Epidermal melanocyte (primary cell): Measurements from ENCODE around the genes GDF7 and APOB.

- RRBS = no CpG with 5 or more reads among the region's 13 CpGs
Observed at GRCh38 chr2:20247693-20248207, 22.8 kb upstream of the SDC1 start.

DNA sequence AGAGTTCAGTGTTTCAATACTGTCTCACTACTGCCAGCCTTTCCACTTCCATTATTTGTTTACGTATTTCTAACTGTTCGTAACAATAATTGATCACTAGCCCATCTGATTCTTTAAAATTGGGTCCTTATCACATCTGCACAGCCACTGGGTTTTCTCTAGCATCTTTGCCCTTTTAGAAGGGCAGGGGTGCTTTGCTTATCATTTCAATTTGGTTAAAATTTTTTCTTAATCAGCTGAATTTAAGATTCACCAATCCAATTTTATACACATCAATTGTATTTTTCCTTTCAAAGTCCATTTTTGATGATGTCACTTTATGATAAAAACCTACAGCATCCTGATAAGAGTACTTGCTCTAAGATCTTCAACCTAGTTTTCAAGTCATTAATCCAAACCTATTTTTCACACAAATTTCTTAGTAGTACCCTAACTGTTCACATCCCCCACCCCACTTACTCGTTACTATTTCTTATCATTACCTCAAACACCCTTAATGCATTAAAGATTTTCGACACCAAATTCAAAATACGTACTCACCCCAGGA lies 40.5 kb upstream of the SDC1 start:
- RRBS = no CpG with 5 or more reads among the region's 5 CpGs

DNA sequence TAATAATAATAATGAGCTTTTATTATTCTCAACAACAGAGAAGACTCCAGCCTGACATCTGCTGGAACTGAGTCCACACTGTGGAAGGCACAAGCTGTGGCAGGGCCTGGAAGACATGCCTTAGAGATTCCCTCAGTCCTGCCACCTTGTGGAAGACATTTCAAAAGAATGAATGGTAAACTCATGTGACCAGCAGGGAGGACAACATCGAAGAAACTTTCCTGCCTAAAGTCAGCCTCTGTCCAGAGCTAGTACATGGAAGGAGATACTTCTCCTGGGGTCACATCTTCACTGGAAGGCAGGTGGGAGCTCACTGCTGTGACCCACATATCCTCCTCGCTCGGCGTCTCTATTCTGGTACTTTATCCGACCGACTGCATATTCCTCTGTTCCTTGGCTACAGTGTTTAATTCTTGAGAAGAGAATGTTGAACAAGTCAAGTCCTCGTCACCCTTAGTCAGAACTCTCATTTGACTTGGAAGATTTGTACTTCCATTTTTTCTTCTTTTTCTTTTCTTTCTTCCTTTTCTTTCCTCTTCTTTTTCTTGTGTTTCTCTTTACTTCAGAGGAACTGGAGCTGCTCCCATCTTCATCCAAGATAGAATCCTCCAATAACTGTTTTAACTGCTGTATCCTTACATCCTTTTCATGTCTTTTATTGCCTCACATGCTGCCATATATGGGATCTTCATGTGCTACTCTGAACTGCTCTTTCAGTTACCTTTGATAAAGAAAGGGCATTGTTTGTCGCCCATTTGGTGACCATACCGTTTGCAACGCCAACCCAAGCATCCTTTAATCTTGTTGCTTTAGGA lies 59.4 kb downstream of the PUM2 start:
- RRBS = no CpG with 5 or more reads among the region's 10 CpGs

DNA sequence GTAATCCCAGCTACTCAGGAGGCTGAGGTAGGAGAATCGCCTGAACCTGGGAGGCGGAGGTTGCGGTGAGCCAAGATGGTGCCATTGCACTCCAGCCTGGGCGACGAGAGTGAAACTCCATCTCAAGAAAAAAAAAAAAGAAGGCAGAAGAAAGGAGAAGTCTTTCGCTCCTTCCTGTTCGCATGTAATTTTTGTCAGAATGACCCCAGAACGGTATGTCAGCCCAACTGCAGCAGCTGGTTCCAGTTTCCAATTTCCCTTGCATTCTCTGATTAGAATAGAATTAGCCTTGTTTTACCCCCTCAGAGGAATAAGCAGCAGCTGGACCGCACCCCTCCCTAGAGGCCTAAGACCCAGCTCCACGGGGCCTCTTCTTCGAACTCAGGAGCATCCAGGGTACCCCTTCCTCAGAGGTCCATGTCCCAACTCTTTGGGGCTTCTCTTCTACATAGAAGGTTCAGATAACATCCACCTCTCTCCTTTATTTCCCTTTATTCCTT lies 7.0 kb upstream of the PUM2 start:
- RRBS = no CpG with 5 or more reads among the region's 11 CpGs

DNA sequence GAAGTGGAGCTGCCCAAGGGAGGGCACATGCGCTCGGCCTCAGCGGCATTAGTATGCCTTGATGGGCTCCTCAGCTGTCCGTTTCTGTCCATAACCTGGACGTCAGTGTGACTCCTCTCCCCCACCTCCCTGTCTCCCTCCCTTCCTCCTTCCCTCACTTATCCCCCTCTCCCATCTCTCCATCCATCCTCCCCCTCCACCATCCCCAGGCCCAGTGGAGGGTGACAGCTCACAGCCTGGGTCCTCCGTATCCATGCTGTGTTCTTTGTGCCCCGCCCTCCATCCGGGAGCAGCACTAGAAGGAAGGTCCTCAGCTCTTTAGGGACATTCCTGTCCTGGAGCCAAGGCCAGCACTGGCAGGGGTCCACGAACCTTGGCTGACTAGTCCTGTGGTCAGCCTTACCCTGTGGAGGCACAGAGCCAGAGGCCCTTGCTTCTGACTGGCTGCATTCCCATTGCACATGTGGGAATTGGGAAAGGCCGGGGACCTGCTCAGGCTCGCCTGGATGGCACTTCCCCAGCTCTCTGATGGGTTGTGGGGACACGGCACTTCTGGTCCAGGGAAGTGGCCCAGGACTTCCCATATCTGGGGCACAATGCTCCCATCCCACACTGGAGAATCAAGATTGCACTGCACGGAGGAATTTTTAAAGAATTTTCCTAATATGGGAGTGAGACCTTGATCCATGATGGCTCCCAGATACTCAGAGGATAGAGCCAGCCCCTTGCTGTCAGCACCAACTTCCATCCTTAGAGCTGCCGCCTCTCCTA lies 24.9 kb upstream of the RHOB start:
- RRBS = no CpG with 5 or more reads among the region's 14 CpGs

DNA sequence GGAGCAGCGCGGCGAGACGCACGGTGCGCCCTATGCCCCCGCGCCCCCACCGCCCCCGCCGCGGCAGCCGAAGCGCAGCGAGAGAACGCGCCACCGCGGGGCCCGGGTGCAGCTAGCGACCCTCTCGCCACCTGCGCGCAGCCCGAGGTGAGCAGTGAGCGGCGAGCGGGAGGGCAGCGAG lies 259 bp downstream of the RHOB start:
- RRBS = under 1% methylated on average over 18 of the region's 29 CpGs

DNA sequence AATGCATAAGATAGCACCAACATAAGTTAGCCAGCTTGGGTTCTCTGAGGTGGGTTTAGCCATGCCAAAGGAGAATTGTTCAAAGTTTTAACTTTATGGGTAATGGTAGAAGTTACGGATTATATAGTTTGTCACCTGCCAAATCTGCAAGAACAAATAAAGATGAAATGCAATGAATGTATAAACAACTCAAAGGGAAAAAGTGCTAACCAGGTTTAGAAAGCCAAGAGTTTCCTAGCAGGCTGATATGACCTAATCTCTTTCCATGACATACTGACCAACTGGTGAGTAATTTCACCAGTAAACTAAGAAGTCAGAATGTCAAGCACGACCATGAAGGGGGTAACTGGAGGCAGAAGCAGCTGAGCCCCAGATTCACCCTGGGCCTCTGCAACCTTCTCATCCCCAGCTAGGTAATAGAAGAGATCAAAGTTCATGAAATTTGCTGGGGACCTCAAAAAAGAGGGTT lies 10.1 kb downstream of the RHOB start:
- RRBS = no CpG with 5 or more reads among the region's 2 CpGs

GRCh38 chr2:20458720-20459203 lies 11.9 kb downstream of the RHOB start:
- RRBS = no CpG with 5 or more reads among the region's 2 CpGs

DNA sequence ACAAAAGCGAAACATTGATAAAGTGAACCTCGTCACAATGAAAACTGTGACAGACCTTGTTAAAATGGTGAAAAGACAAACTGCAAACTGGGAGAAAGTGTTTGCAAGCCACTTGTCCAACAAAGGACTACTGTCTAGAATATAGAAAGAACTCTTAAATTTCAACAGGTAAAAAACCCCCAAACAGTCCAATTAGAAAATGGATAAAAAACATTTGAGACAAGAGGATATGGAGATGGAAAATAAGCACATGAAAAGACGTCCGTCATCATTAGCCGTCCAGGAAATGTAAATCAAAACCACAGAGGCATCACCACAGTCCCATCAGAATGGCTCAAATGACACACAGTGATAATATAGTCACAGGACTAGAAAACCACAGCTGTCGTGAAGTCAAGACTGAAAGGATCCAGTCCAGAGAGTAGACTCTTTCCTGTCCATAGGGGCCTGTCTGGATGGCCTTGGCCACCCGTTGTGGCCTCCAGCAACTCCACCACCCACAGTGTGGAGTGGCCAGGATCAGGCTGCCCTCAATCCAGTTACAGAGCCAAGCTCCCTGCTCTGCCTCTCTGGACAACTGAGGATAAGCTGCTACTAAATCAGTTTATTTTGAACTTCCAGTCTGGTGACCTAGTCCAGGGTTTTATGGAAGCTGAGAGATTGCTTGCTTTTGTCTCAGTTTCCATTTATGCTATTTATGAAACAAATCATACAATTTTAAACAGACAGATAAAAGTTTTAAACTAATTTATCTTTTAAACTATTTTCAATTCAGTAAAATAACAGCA lies 60.3 kb downstream of the RHOB start:
- RRBS = no CpG with 5 or more reads among the region's 7 CpGs

GRCh38 chr2:20539178-20539831 lies 92.4 kb downstream of the RHOB start:
- RRBS = no CpG with 5 or more reads among the region's 4 CpGs

- RRBS = no CpG with 5 or more reads among the region's 6 CpGs
Observed at GRCh38 chr2:20586210-20586719, 64.6 kb downstream of the HS1BP3 start.

- RRBS = no CpG with 5 or more reads among the region's 8 CpGs
Observed at GRCh38 chr2:20604445-20605333, 46.2 kb downstream of the HS1BP3 start.

DNA sequence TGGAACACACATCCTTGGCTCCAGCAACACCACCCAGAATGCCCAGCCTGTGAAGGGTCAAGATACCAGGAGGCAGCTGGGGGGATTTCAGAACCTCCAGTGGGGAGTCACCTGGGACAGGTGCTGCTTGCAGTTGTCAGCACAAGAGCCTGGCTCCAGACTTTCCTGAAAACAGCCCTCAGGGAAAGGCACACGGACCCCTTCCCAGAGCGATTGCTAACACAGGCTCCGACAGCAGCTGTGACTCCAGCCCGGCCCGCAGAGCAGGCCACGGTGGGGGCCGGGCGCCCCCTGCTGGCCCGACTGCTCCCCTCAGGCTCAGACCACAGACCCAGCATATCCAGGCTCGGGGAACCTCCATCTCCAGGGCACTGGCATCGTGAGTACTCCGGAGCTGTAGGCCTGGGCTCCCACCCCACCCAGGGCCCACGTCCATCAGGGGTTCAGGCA lies 8.6 kb downstream of the HS1BP3 start:
- RRBS = 0% methylated on average over 5 of the region's 13 CpGs

DNA sequence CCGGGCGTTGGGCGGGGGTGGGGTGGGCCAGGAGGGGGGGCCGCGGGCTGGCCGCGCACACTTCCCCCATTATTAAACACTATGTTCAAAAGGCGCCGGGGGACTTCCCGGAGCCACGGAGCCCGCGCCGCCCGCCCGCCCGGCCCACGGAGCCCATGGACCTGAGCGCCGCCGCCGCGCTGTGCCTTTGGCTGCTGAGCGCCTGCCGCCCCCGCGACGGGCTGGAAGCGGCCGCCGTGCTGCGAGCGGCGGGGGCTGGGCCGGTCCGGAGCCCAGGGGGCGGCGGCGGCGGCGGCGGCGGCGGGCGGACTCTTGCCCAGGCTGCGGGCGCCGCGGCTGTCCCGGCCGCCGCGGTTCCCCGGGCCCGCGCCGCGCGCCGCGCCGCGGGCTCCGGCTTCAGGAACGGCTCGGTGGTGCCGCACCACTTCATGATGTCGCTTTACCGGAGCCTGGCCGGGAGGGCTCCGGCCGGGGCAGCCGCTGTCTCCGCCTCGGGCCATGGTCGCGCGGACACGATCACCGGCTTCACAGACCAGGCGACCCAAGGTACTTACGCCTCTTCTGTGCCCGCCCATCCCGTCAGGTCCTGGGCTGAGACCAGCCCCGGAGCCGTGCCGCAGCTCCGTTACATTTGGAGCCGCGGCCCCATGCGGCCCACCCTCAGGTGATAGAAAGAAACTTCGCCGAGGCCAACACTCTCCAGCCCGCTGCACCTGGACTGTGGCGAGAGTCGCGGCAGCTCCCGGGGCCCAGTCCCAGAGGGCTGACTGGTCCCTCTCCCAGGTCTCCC lies at the start of gene GDF7:
GDF7 (plus strand) TSS at position 60 of the 790 bp plus-strand sequence.
- RRBS = 10% methylated on average over 30 of the region's 98 CpGs

DNA sequence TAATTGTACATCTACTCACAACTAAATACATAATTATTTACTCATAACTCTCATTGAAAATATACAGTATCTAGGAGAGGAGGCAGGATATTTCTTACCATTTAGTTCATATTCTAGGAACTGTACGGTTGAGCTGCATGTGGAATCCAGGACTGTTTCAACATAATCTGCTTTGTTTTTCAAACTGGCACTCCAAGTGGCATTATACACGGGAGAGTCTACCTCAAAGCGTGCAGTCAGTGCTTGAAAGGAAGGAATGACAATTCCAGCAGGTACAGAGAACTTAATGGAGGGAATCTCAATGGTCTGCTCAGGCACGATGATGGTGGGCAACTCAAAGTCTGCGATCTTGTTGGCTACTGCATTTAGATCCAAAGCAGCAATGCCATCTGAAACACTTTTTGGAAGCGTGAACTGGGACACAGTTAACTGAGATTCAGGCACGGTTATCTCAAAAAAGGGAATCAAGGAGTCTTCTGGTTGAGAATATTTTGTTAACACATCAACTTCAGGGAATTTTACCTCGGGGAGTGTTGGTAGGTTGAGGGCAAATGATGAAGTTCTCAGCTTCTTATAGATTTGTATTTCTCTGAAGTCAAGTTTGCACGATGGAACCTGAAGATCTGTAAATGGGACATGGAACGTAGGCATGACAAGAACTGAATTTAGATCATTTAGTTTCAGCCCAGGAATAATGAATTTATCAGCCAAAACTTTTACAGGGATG lies 38.7 kb downstream of the APOB start:
- RRBS = no CpG with 5 or more reads among the region's 10 CpGs

DNA sequence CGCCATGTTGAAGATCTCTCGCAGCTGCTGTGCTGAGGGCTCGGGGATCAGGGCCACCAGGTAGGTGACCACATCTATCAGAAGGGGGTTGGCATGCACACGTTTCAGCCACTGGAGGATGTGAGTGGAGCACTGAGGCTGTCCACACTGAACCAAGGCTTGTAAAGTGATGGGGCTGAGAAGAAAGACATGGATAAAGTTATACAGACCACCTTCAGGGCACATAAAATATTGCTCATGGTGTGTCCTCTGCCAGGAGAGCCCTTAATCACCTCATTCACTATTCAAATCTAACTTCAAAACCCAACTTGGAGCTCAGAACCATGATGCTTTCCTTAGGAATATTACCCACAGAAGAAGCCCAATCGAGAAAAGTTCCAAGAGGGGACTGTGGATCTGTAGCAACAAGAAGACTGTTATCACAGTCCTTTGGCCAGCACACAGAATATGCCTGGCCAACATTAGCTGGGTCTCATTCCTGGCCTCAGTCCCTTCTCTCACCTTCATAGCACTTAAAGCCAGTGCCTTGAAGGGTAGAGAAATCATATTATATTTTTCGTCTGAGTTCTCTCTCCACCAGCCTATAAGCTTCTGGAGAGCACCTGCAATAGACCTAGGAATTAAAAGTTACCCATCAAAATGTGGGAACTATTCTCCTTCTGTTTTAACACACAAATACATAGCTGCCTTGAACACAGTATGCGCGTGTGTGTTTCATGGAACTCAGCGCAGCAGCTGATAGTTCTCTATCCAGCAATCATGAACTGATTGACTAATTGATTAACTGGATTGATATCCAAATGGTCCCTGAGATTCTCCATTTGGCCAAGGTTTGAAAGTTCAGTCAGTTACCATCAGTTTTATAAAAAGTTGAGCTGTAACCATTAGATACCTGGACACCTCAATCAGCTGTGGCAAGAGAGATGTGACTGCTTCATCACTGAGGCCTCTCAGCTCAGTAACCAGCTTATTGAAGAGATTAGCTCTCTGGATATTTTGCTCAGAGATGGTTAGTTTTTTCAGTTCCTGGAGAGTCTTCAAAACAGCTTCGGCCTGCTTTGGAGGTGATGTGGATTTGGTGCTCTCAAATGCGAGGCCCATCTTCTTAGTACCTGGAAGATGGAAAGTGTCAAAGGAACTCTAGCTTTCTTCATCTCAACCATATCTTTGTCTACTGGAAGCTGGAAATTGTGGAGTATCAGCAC lies 11.1 kb downstream of the APOB start:
- RRBS = no CpG with 5 or more reads among the region's 11 CpGs

DNA sequence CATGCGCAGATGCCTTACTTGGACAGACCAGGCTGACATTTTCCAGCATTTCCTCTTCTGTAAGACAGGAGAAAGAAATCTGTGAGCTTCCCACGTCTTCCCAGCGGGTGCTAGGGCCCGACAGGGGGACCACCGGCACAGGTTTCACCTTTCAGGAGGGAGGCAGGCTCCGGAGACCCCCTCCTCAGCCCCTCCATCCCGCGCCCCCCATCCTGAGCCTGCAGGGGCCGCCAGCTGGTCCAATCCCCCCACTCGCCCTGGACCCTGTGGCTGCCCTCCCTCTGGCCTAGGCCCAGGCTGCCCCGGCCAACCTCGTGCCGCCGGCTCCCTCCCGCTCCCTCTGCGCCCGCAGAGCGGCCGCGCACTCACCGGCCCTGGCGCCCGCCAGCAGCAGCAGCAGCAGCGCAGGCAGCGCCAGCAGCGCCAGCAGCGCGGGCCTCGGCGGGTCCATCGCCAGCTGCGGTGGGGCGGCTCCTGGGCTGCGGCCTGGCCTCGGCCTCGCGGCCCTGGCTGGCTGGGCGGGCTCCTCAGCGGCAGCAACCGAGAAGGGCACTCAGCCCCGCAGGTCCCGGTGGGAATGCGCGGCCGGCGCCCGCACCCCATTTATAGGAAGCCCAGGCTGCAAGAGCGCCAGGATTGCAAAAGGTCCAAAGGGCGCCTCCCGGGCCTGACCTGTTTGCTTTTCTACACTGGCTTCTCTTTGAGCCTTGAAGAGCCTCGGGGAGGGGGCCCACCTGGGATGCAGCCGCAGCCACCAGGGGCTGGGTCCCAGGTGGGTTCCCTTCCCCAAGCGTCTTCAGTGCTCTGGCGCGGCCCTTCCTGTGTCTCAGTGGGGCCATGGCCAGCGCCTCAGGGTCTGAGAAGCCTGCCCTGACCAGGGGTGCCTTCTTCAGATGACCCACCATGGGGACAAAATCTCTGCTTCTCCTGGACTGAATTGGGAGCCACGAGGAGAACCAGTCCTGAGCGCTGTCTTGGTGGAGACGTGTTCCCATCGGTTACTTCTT lies at the start of gene APOB:
APOB (minus strand) TSS at position 579 of the 1,007 bp plus-strand sequence.
- RRBS = 13% methylated on average over 14 of the region's 60 CpGs

- RRBS = no CpG with 5 or more reads among the region's 4 CpGs
Observed at GRCh38 chr2:21051812-21052452, 8.1 kb upstream of the APOB start.

DNA sequence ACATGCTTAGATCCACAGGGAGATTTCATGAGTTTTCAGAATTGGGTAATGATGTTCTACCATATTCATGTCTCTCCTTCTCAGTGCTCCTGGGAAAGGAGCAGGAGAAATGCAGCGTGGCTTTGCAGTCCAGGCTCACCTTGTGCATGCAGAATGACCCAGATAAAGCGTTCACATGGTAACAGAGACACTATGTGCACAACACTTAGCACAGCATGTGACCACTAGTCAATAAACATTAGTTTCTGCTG lies 298.9 kb downstream of the TDRD15 start:
- RRBS = no CpG with 5 or more reads among the region's 2 CpGs

- RRBS = no CpG with 5 or more reads among the region's 1 CpG
Observed at GRCh38 chr2:23208910-23209405, 176.0 kb upstream of the KLHL29 start.